ENCODE measurements around a stretch of chr6.

DNA sequence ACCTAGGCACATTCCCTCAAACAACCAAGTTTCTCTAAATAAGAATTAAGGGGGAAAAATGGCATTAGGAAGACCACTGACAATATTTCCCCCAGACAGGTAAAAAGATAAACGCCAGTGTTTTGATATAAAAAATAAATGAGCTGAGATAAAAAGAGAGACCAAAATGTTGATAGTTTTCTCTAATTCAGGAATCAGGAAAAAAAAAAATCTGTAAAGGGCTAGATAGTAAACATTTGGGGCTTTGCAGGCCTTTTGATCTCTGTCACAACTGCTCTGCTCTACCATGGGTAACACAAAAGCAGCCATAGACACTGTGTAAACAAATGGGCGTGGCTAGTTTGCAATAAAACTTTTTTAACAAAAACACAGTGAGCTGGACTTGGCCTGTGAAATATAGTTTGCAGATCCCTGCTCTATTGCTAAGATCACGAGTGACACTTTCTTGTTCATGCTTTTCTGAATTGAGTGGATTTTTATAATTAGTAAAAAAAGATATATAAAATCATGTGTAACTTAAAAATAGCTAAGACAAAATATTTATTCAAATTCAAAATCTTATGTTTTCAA is 219.1 kb upstream of the STXBP5 start:
- CAGE, long polyA plus RNA: no peak
- RRBS: no CpG with 5 or more reads among the region's 3 CpGs

DNA sequence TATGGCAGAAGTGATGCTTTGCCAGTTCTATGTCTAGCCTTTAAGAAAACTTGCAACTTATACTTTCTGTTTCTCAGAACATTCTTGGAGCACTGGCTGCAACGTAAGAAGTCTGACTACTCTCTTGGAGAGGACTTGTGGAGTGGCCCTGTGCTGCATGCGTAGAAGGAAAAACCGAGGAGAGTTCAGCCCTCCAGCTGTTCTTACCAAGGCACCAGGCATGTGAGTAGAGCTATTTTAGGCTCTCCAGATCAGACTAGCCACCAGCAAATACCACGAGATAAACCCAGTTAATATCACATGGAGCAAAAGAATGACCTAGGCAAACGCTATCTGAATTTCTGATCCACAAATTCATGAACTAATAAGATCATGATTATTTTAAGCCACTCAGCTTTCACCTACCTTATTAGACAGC is 77.5 kb upstream of the STXBP5 start:
- CAGE, long polyA plus RNA: no peak
- RRBS: no CpG with 5 or more reads among the region's 5 CpGs

DNA sequence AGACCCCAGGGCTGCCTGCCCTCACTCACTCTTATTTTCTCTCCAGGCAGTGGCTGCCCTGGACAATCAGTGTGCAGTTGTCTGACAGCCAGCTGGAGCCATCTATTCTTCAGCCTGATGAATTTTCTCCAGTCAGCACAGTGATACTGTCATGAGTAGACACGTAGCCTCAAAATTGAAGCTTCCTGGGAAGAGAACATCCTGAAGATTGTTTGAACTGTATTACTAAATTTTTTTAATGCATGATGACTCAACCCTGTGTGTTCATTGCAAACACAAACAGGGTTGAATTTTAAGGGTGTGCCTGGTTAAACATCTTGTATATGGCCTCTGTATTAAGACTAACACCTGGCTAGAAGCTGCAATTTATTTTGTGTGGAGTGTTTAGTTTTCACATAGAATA is 49.8 kb upstream of the STXBP5 start:
- CAGE, long polyA plus RNA: no peak
- RRBS: no CpG with 5 or more reads among the region's 1 CpG

DNA sequence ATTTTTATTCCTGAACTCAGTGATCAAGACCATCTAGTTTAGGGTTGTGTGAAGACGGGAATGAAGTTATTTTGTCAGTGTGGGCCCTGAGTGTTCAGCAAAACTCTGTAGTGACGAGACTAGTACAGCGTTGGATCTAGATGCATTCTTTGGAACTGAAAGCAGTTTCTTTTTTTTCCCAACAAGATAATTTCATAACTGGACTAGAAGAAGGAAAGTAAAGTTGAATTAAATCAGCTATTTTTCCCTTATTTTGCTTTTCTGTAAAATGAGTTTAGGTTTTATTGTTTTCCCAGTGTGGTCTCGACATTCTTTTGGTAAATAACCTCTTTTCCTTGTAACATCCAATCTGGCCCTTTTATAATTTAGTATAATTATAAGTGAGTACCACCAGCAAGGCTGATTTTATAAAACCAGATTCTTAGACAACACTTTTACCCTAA is 3.3 kb downstream of the STXBP5 start:
- CAGE, long polyA plus RNA: no peak
- RRBS: no CpG with 5 or more reads among the region's 4 CpGs

DNA sequence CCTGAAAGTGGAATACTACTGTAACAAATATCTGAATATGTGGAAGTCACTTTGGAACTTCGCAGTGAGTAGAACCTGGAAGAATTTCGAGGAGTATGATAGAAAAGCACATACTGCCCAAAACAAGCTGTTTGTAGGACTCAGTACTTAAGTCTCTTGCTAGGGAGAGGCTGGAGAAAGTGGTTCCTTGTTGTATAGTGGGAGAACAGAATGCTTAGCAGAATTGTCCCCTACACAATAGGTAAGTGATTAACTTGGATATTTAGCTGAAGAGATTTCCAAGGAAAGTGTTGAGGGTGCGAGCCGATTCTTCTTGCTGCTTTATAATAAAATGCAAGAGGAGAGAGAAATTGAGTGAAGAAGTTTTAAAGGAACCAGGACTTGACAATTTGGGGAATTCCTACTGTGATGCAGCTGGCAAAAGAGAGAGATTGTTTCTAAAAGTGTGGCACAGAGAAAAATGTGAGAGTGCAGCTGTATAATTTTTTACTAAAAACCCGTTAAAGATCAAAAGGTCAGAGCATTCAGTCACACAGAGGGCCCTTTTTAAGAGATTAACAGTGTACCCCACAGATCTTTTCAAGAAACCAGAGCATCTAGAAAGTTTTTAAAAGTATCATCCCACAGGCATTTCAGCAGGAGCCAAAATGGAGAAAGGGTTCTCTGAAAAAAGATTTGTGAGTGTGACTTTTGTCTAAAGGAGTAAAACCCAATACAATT is 45.2 kb downstream of the STXBP5 start:
- CAGE, long polyA plus RNA: no peak
- RRBS: no CpG with 5 or more reads among the region's 5 CpGs

DNA sequence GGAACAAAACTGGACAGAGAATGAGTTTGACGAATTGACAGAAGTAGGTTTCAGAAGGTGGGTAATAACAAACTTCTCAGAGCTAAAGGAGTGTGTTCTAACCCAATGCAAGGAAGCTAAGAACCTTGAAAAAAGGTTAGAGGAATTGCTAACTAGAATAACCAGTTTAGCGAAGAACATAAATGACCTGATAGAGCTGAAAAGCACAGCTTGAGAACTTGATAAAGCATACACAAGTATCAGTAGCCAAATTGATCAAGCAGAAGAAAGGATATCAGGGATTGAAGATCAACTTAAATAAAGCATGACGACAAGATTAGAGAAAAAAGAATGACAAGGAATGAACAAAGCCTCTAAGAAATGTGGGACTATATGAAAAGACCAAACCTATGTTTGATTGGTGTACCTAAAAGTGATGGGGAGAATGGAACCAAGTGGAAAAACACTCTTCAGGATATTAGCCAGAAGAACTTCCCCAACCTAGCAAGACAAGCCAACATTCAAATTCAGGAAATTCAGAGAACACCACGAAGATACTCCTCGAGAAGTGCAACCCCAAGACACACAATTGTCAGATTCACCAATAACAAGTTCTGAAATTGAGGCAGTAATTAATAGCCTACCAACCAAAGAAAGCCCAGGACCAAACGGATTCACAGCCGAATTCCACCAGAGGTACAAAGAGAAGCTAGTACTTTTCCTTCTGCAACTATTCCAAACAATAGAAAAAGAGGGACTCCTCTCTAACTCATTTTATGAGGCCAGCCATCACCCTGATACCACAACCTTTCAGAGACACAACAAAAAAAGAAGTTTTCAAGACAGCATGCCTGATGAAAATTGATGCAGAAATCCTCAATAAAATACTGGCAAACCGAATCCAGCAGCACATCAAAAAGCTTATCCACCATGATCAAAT is 48.2 kb downstream of the STXBP5 start:
- CAGE, long polyA plus RNA: no peak
- RRBS: no CpG with 5 or more reads among the region's 8 CpGs

GRCh38 chr6:147255916-147256821 is 52.0 kb downstream of the STXBP5 start:
- CAGE, long polyA plus RNA: no peak
- RRBS: no CpG with 5 or more reads among the region's 5 CpGs

DNA sequence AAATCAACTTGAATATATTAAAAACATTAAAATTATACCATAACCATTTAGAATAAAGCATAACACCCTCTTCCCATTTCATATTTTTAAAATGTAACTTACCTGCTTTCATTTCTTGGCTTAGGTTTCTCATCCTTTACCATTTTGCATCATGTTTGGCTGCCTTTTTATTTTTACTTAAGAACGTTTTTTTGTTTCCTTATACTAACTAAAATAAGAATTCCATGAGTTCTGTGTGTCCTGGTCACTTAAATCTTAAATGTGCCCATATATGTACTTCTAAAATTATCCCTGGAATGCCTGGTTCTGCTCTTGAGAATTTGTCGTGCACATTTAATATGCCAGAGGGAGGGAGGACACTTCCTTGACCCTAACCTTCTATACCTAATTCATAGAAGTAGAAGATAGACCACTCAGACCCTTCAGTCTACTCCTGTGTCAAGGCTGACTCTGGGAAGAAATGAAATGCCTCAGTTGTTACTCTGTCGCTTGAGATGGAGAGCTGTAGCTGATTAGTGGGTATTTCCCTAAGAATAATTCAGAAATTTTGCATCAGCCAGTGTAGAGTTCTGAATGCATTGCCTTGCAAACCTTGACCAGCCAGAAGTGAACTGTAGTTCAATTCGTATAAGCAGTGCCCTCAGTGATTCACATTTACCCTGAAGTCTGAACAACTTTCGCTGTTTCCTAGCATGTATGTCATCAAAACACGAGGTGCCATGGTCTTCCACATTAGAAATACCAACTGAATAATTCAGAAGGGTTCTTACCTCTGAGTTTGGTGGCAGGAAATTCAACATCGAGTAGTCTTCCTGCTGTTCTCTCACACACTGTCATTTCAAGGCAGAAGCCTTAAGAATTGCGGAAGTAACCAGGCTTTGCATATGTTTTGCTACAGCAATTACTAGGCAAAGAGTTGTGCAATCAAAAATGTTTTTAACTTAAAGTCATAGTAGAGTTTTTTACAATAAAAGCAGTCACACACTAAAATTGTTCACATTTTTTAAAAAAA is 117.9 kb downstream of the STXBP5 start:
- CAGE, long polyA plus RNA: no peak
- RRBS: no CpG with 5 or more reads among the region's 8 CpGs

DNA sequence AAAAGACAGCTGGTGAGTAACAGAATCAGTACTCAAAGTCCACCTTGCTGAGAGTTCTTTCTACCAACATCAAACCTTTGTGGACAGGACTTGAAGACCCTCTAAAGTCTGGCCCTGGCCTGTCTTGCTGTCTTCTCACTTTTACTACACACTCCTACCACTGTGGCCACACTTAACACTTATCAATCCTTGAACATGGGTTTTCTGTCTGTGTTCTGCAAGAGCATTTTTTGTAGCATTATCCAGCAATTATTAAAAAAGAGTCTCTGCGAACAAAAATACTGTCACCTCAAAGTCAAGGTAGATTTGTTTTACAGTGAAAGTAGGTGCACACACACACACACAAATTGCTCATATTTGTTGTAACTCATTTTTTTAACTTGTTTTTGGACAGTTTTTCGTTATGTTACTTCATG is 119.6 kb downstream of the STXBP5 start:
- CAGE, long polyA plus RNA: no peak
- RRBS: no CpG with 5 or more reads among the region's 2 CpGs

- CAGE, long polyA plus RNA: no peak
- RRBS: no CpG with 5 or more reads among the region's 3 CpGs
Observed at GRCh38 chr6:147331402-147332817, 127.7 kb downstream of the STXBP5 start.

GRCh38 chr6:147337673-147338479 is 133.7 kb downstream of the STXBP5 start:
- CAGE, long polyA plus RNA: no peak
- RRBS: no CpG with 5 or more reads among the region's 5 CpGs

GRCh38 chr6:147366141-147366901 is 142.2 kb upstream of the SAMD5 start:
- CAGE, long polyA plus RNA: no peak
- RRBS: no CpG with 5 or more reads among the region's 6 CpGs

DNA sequence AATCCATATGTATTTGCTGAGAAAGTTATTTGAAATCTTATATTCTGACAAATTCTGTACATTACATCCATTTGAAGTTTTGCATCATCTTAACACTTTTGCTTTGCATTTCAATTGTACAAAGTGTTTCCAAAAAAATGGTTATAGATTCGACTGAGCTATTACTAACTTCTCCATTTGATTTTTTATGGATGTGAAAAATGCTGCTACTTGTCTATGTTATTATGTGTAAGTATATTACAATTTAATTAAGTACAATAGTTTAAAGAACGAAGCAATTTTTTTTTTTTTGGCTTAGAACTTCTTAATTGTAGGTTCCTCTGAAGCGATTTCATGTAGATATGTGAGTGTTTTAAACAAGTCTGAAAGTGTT is 121.0 kb upstream of the SAMD5 start:
- CAGE, long polyA plus RNA: no peak
- RRBS: no CpG with 5 or more reads among the region's 3 CpGs

GRCh38 chr6:147392780-147393880 is 115.4 kb upstream of the SAMD5 start:
- CAGE, long polyA plus RNA: no peak
- RRBS: no CpG with 5 or more reads among the region's 8 CpGs

GRCh38 chr6:147508979-147509686 is 643 bp downstream of the SAMD5 start:
- CAGE, long polyA plus RNA: no peak
- RRBS: 1% methylated on average over 11 of the region's 69 CpGs

DNA sequence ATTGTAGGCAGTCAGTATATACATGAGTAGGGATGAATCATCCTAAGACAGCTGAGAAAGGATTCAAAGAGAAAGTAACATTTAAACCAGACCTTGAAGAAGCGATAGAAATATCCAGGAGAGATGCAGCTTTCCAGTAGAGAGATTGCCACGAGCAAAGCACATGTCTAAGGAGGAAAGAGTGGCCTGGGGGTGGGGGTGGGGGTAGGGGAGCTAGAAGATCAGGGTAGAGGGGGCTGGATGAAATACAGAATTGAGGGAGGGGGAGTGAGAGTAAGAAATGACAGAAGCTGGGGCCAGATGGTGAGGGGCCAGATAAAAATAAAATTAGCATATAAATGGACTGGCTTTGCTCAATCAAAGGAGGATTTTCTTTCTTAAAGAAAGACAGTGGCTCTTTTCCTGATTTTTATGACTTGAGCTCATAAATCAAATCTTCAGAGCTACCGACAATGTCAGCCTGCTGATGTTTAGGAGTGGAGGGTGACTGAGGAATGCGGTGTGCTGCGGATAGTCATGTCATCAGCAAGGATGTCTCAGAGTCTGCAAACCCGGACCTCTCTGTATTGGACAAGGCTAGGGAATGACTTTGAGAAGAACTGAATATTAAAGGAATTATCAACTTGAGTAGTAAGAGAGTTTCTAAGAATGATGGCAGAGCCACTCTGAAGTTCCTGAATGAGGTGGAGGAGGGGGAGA is 168.3 kb downstream of the SAMD5 start:
- CAGE, long polyA plus RNA: no peak
- RRBS: no CpG with 5 or more reads among the region's 6 CpGs

GRCh38 chr6:148345194-148345720 is 2.6 kb downstream of the SASH1 start:
- CAGE, long polyA plus RNA: no peak
- RRBS: no CpG with 5 or more reads among the region's 2 CpGs

GRCh38 chr6:148388412-148389037 is 45.9 kb downstream of the SASH1 start:
- CAGE, long polyA plus RNA: no peak
- RRBS: no CpG with 5 or more reads among the region's 5 CpGs

GRCh38 chr6:148507525-148508281 is 165.1 kb downstream of the SASH1 start:
- CAGE, long polyA plus RNA: no peak
- RRBS: no CpG with 5 or more reads among the region's 14 CpGs

- CAGE, long polyA plus RNA: no peak
- RRBS: no CpG with 5 or more reads among the region's 19 CpGs
Observed at GRCh38 chr6:148512972-148514176, 170.7 kb downstream of the SASH1 start.

Data from BJ (cell line).